T-cell (primary cell): Measurements from ENCODE around the genes SMPD4, PLEKHB2 and POTEE.

- PRO-cap, 7 experiments: no peak in any of the 7 experiments
These were observed 2.2 kb downstream of the RAB6C start for GRCh38 chr2:129981621-129982098.

- PRO-cap, 7 experiments: peak in 1 of 7 experiments; most common minus-strand start chr2:130154940 (in 1)
These were observed 10.1 kb upstream of the CCDC74B start for GRCh38 chr2:130154886-130155508.

DNA sequence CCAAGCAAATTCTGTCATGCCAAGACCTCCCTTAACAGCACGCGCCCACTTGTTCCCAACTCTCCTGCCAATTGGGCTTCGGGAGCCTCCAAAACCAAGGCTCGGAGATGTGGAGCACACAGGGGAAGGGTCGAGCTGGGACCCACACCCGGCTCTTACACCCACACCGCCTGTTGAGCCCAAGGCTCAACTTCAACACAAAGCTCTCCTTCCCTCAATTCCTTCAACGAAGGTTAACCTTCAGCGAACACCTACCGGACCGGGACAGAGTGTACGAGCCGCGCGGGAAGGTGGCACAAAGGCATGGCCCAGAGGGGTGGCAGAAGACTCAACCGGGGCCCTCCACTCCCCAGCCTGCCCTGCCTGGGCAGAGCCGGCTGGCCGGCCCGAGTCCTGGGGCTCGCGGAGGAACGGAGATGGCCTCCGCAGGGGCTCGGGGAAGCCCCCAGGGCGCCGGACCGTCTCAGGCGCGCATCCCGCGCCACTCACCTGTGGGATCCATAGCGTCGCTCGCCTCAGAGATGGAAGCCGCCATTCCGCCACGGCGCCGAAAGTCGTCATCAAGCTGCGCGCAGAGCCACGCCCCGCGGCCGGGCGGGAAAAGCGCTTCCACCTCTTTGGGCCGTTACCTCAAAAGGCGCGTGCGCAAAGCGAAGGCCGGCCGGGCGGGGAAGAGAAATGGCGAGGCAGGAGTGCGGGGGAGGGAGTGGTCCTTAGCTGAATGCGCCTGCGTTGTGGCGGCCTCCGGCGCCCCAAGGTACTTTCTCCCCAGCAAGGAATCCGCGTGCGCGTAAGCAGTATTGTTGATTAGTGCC is at the start of gene SMPD4:
Gene SMPD4 (minus strand): TSS at position 562 of the 815 bp plus-strand sequence.
- PRO-cap, 7 experiments: peak in 7 of 7 experiments; most common plus-strand start position 660 of the sequence (in 6); most common minus-strand start position 559 of the sequence (in 7)

- PRO-cap, 7 experiments: no peak in any of the 7 experiments
These were observed 7.9 kb downstream of the TUBA3E start for GRCh38 chr2:130189994-130191058.

GRCh38 chr2:130336944-130337815 is 4.8 kb downstream of the CCDC115 start:
- PRO-cap, 7 experiments: peak in 4 of 7 experiments; most common plus-strand start chr2:130337307 (in 2); most common minus-strand start chr2:130337205 (in 4)

DNA sequence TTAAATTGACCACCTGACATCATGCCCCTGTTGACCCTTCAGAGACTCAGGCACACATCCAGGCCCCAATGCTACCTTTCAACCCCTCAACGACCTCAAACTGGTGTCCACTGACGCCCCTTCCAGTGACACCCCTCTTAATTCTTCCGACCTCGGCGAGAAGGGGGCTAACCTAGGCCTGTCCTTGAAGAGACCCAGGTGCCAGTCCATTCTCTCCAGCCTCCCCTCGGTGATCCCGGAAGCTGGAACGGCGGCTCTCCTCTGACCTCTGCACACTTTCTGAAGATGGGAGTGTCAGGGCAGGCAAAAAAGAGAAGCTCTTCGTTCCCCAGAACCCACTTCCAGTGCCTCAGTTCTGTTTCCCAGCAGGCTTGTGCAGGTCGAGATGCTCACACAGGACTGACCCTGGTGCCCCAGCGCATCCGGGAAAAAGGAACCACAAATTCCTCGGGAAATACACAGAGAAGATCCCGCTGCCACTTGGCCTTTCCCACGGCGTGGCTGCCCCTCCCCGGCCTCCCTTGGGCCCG is 766 bp upstream of the PTPN18 start:
- PRO-cap, 7 experiments: no peak in any of the 7 experiments

- PRO-cap, 7 experiments: peak in 7 of 7 experiments; most common plus-strand start chr2:130727846 (in 1); most common minus-strand start chr2:130727635 (in 3)
These were observed 1.5 kb upstream of the GPR148 start for GRCh38 chr2:130727107-130728027.

DNA sequence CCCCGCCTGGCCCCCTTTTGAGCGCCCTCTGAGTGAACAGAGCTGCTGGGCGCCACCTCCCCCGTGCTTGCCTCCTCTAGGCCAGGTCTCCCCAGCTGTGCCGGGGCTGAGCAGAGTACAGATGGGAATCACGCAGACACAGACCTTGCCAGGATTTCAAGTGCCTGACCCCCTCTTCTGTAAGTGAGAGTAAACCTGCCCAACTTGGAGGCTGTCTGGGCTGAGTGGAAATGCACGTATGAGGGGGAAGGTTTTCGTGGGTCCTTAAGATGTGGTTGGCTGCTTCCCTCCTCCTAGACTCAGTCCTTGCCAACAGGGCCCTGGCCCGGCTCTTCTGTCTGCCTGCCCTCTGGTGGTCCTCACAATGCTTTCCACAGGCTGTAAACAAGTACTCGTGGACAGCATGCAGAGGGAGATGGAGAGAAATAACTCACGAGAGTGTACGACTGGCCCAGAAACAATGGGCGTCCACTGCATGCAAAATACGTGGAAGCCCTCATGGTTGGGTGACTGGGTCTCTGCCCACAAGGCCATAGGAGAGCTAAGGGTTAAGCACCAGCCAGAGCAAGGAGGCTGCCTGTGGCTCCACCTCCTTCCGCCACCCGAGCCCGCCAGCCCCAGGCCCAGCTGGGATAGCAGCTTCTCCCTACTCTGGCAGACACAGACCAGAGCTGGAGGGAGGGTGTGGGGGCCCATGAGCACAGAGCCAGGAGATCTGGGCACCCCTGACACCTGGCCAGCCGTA is 17.1 kb upstream of the ARHGEF4 start:
- PRO-cap, 7 experiments: no peak in any of the 7 experiments

- PRO-cap, 7 experiments: no peak in any of the 7 experiments
These were observed 507 bp upstream of the ARHGEF4 start for GRCh38 chr2:130836157-130836656.

DNA sequence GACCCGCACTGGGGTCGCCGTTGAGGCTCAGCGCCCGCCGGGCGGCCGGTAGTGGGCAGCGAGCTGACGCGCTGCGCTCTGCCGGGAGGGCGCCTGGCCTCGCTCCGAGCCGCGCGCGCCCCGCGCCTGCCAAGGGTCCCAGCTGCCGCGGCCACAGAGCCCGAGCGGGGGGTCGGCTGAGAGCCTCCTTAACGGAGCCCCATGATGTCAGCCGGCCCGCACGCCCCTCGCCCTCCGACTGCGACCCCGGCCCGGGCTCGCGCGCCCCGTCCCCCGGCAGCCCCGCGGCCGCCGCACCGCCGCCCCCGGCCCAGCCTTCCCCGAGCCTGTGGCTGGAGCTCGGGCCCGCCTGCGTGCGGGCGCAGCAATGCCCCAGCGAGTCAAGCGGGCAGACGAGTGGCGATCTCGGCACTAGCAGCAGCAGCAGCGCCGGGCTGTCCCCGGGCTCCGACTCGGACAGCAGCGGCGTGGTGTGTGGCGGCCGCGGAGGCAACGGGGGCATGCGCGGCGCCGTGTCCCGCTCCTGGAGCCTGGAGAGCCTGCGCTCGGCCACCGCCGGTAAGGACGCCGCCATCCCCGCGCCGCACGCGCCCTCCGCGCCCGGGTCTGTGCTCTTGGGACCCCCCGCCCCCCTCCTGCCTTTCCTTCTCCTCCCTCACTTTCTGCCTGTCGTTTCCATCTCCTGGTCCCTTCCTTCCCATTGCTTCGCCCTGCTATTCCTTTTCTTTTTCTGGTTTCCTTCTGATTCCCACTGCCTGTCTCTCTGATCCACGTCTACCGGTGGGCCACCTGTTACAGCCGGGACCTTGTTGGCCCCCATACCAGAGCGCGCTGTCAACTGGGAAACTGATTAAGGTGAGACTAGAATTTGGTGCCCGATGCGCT is 127.2 kb downstream of the ARHGEF4 start:
- PRO-cap, 7 experiments: no peak in any of the 7 experiments

DNA sequence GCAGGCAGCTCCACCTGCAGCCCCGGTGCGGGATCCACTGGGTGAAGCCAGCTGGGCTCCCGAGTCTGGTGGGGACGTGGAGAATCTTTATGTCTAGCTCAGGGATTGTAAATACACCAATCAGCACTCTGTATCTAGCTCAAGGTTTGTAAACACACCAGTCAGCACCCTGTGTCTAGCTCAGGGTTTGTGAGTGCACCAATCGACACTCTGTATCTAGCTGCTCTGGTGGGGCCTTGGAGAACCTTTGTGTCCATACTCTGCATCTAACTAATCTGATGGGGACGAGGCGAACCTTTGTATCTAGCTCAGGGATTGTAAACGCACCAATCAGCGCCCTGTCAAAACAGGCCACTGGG is 101.4 kb downstream of the FAM168B start:
- PRO-cap, 7 experiments: no peak in any of the 7 experiments

DNA sequence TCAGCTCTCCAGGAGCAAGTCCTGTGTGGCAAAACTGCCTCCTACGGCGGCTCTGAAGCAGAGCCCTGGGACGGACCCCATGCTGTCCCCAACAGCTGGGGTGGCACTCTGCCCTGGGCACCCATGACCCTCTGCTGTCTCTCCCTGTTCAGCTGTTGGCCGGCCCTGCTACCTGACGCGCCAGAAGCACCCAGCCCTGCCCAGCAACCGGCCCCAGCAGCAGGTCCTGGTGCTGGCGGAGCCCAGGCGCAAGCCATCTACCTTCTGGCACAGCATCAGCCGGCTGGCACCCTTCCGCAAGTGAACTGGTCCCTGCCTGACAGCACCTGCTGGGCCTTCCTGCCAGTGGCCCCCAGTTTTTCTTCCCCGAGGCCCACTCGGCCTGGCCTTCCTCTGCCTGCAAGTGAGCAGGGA is 47.4 kb downstream of the FAM168B start:
- PRO-cap, 7 experiments: no peak in any of the 7 experiments

DNA sequence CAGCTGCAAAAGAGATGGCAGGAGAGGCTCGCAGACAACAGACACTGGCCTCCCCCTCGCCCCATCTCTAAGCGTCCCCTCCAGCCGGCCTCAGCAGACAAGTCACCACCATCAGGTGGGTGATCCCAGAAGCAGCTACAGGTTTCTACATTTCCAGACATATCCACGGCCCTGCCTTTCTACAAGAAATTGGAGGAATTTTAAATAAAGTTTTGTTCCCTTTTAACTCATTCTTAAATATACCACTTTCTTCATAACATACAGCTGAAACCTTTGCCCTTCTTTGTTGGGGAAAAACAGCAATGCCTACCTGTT is 42.2 kb downstream of the FAM168B start:
- PRO-cap, 7 experiments: no peak in any of the 7 experiments

DNA sequence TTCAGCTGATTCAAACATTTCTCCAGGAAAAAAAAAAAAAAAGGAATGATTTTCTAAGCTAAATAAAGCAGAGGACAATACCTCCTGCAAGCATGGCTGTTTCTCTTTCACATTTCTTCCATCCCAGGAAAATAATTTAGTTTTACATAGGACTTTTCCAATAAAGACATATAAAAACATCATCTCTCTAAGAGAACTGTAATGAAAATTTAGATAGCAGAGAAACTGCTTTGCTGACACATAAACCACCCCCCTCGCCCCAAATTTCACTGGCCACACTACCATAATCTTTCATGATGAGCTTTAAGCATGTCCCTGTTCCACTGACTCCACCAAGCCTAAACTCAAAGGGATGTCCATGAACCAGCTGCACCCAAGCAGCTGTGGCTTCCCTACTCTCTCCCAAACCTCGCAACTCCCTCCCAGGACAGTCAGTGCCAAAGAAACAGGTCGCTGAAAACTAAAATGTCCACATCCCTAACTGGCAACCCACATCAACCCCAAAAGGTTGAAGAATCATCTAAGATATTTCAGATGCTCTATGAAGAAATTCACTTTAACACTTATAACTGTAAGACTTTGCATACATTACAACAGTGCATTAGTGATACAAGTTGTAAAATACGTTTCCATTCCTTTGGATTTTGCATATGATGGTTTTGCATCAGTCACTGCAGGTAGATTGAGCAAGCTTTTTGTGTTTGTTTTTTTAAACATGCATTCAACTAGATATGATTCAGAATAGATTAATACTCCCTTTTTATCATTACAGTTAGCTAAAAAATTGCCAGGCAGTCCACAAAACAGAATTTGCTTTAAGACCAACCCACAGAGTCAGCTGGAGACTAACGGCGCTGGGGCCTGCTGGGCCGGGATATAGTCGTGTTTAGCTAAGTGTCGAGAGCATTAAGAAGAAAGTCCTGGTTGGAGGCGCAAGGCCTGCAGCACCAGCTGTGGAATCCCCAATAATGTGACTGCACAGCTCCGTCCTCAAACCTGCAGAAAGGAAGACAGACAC is 41.5 kb downstream of the FAM168B start:
- PRO-cap, 7 experiments: no peak in any of the 7 experiments

GRCh38 chr2:131081566-131082330 is 11.5 kb downstream of the FAM168B start:
- PRO-cap, 7 experiments: no peak in any of the 7 experiments

DNA sequence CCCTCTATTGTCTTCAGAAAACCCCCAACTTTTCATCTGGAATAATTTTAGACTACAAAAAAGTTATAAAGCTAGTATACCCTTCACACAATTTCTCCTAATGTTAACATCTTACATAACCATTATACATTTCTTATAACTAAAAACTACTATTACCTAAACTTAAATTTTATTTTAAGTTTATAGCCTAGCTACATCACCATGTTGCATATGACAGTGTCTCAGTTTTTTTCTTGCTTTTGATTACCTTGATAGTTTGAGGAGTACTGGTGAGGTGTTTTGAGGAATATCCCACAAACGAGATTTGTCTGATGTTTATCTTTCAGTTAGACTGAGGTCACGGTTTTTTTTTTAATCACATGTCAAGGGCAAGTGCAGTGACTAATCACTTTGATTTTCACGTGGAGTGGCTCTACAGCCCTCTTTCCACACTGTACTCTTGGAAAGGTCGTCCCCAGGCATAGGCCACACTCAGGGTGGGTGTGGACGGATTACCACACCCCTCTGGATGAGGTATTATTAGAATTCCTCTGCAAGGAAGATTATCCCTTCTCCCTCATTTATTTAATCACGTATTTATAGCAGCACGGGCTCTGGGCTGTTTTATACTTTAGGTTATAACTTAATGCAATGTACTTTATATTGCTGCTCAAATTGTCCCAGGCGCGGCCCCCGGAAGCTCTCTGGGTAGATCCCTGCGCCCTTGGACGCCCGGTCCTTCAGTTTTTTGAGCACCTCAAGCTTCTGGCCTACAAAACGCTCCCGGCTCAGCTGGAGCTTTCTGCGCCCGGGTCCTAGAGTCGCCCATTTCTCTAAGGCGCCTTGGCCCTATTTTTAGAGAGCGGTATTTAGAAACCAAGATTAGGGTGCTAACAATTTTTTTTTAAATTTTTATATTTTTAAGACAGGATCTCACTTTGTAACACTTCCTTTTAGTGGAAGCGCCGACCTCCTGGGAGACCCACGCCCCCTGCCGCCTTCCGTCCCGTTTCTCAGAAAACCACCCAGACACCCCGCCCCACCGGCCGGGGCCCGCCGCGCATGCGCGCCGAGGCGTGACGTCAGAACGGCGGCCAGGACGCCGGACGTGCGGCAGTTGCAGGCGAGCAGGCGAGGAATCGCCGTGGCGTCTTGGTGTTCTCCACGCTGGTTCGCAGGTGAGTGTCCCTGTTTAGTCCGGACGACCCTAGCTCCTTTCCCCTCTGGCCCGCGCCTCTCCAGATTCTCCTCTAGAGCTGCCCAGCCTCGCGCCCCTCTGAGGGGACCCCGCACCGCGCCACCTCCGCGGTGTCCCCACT is at the start of gene PLEKHB2:
Gene PLEKHB2 (plus strand): TSS at position 1,095 of the 1,298 bp plus-strand sequence.
- PRO-cap, 7 experiments: peak in 7 of 7 experiments; most common plus-strand start position 1,095 of the sequence (in 6); most common minus-strand start position 994 of the sequence (in 7)

- PRO-cap, 7 experiments: no peak in any of the 7 experiments
These were observed 21.9 kb downstream of the PLEKHB2 start for GRCh38 chr2:131127054-131127488.

DNA sequence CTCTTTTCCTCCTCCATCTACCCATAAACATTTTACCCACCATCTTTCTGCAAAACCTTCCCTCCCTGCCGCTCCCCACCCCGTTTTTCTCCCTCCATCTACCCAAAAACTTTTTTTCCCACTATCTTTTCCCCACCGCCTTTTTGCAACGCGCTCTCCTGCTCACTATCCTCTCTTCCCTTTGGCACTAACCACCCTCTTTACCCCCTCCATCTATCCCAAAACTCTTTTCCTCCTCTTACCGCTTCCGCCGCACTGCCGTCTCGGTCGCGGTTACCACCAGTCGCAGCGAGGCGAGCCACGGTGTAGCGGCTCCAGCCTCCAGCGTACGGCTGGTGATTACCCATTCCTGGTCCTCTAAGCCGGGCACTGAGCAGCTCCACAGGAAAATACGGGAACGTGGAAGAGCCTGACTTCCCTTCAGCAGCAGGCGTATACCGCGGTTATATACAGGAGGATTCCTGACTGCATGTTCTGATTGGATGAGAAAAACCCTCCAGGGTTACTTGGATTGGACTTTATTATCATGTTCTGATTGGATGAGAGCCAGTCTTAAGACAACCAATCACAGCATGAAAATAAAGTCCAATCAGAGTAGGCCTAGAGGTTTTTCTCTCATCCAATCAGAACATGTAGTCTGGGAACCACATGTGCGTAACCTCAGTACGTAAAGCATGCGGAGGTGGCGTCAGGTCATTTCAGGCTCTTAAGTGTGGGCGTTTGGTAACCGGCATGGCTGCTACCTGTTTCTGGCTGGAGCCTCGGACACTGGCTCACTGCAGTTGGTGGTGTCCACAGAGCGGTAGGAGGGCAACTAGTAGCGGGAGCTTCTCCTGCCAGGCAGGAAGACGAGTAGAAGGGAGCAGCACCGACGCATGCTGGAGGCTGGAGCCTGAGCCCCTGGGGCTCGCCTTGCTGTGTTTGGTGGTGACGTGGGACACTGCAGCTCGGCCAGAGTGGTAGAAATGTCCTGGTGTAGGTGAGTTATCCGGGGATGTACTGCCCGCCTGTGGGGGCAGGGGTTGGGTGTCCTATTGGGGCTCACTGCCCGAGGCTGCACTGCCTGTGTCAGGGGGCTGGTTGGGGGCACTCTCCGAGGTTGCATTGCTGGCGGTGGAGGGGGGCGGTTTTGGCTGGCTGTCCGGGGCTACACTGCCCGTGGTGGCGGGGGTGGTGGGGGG is at the start of gene POTEE:
Gene POTEE (plus strand): TSS at position 696 of the 1,181 bp plus-strand sequence.
- PRO-cap, 7 experiments: no peak in any of the 7 experiments

DNA sequence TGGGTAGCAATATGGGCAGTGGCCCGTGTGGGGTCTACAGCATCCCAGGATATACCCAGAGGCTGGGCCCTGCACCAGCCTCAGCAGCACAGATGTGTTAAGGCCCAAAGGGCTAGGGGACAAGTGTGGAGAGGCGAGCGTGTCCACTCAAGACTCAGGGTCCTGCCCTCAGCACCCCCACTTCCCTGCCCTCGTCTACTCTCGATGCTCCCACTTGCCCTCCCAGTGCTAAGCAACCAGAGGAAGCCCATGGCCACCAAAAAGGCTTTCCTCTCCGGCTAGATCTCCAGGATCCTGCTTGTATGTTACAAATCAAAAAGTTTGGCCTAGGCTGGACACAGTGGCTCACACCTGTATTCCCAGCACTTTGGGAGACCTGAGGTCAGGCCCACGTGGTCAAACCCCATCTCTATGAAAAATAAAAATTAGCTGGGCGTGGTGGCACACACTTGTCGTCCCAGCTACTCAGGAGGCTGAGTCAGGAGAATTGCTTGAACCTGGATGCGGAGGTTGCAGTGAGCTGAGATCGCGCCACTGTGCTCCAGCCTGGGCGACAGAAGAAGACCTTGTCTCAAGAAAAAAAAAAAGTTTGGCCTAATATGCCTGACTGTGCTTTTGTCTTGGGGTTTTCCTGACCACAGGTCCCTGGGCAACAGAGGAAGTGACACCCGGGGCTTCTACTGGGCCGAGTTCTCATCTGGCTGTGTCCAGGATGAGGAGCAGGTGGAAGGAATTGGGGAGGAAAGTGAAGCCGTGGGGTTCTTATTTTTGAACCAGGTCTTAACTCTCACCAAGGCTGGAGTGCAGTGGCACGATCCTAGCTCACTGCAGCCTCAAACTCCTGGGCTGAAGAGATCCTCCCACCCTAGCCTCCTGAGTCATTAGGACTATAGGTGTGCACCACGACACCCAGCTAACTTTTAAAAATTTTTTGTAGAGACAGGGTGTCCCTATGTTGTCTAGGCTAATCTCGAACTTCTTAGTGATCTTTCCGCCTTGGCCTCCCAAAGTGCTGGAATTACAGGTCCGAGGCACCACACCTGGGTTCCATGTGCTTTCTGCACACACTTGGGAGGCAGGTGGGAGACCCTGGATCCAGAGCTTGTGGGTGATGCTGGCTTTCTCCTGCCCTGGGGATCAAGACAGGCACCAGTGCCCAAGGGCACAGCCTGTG is 13.2 kb upstream of the CCDC74A start:
- PRO-cap, 7 experiments: peak in 1 of 7 experiments; most common plus-strand start position 719 of the sequence (in 1)

DNA sequence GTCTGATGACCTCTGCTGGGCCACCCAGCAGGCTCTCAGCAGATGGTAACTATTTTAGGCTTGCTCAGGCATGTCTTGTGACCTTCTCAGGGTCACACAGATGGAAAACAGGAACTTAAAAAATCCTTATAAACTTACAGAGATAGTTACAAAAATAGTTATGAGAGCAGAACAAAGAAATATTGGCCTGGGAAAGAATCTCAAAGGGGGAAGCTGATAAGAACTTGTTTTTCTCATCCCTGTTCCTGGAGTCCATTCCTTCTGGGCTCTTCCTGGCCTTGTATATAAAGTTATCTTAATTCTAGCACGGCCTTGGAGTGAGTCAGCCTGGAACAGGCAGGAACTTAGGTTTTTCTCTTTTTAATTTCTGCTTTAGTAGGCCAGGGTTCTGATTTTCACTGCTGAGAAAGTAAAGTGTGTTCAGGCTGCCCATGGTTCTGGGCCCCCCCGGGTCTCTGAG is 141.4 kb downstream of the CCDC74A start:
- PRO-cap, 7 experiments: no peak in any of the 7 experiments